ENCODE measurements around a stretch of chr2.

CAGE:
- cytosol, long polyA minus RNA: no peak
- cytosol, long polyA plus RNA: no peak
- long polyA plus RNA: no peak
- nucleus, long polyA minus RNA: no peak
- nucleus, long polyA plus RNA: start-site peak on the minus strand at chr2:234495924-234495993, 237 and 149 reads in 2 replicates
These were observed 1.1 kb downstream of the ARL4C start for GRCh38 chr2:234495805-234496240.

DNA sequence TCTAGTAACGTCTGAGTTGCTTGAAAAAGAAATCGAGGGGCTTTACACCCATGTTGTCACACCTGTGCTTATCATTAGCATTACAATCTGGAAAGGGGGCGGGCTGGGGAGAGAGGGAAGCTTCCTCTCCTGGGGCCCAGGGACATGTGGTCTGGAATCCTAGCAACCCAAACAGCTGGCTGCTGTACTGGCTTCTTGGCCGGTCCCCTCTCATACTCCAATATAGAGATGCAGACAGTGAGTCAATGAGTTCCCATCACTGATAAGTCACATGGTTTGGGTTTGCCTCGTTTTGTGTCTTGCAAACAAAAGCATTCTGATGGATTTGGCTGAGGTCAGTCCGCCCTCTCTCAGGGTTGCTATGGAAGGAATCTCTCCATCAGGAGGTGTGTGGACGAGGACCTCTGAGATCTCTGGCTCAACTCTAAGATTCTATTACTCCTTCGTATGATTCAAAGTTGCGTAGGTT lies 52.2 kb upstream of the ARL4C start:
CAGE:
- cytosol, long polyA minus RNA: no peak
- cytosol, long polyA plus RNA: no peak
- long polyA plus RNA: no peak
- nucleus, long polyA minus RNA: no peak
- nucleus, long polyA plus RNA: no peak

CAGE:
- cytosol, long polyA minus RNA: no peak
- cytosol, long polyA plus RNA: no peak
- long polyA plus RNA: no peak
- nucleus, long polyA minus RNA: no peak
- nucleus, long polyA plus RNA: no peak
These were observed 133.9 kb upstream of the ARL4C start for GRCh38 chr2:234630753-234631131.

CAGE:
- cytosol, long polyA minus RNA: no peak
- cytosol, long polyA plus RNA: no peak
- long polyA plus RNA: no peak
- nucleus, long polyA minus RNA: no peak
- nucleus, long polyA plus RNA: no peak
These were observed 179.2 kb upstream of the ARL4C start for GRCh38 chr2:234676174-234676467.

DNA sequence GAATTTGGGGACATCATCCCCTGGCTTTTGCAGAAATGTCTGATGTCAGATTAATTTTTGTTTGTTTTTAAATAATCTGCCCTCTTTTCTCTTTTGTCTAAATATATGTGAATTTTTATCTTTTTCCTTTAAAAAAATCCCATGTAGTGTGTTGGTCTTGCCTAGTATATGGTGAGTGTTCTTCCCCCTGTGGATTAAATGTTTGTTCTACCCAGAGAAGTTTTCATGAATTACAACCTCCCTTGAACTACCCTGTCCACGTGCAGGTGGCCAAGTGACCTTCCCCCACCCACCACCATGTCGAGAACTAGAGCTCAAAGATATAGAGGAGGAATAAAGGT lies 192.0 kb upstream of the ARL4C start:
CAGE:
- cytosol, long polyA minus RNA: no peak
- cytosol, long polyA plus RNA: no peak
- long polyA plus RNA: no peak
- nucleus, long polyA minus RNA: no peak
- nucleus, long polyA plus RNA: no peak

DNA sequence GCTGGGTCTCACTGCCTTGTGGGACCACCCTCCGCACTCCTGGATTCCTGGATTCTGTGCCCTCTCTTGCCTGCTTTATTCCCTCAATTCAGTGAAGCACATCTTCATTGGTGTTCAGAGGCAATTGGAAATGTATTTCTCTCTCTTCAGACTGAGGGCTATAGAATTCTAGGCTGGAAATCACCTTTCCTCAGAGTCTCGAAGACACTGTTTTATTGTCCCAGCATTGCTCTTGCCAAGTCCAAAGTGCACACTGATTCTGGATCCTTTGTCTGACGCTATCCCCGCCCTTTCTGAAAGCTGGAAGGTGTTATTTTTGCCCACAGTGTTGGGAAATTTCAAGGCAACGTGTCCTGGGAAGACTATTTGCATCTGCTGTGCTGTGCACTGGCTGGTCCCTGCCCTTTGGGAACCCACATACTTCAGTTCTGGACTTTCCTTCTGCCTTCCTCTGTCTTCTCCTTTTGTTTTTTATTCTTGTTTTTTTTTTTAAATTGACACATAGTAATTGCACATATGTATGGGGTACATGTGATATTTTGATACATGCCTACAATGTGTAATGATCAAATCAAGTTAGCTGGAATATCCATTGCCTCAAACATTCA lies 190.8 kb downstream of the SH3BP4 start:
CAGE:
- cytosol, long polyA minus RNA: no peak
- cytosol, long polyA plus RNA: no peak
- long polyA plus RNA: no peak
- nucleus, long polyA minus RNA: no peak
- nucleus, long polyA plus RNA: no peak

CAGE:
- cytosol, long polyA minus RNA: no peak
- cytosol, long polyA plus RNA: no peak
- long polyA plus RNA: no peak
- nucleus, long polyA minus RNA: no peak
- nucleus, long polyA plus RNA: no peak
These were observed 44.5 kb upstream of the AGAP1 start for GRCh38 chr2:235449308-235449710.

CAGE:
- cytosol, long polyA minus RNA: no peak
- cytosol, long polyA plus RNA: no peak
- long polyA plus RNA: no peak
- nucleus, long polyA minus RNA: no peak
- nucleus, long polyA plus RNA: no peak
These were observed 240.8 kb downstream of the AGAP1 start for GRCh38 chr2:235734407-235735331.

DNA sequence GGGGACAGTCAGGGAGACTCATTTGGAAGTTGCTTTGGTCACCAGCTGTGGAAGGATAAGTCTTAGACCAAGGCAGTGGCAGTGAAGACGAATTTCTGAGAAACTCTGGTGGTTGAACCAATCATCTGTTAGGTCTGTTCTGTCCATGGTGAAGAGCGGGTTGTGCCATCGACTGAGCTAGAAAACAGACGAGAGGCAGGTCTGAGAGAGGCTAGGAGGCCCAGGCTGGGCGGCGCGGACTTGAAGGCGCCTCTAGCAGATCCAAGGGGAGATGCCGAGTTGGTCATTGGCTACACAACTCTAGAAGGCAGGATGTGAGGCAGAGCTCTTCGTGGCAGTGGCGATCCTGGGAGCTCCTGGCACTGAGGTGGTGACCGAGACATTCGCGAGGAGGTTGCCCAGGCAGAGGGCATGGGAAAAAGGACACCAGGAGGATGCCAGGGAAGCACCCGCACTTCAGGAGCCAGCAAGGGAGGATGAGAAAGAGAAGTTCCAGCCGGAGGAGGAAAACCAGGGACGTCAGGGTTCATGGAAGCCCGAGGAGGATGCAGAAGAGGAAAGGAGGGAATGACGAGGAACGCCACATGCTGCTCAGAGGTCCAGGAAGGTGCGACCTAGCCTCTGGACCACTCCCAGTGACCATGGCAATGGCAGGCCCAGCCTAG lies 298.8 kb downstream of the AGAP1 start:
CAGE:
- cytosol, long polyA minus RNA: no peak
- cytosol, long polyA plus RNA: no peak
- long polyA plus RNA: no peak
- nucleus, long polyA minus RNA: no peak
- nucleus, long polyA plus RNA: no peak

DNA sequence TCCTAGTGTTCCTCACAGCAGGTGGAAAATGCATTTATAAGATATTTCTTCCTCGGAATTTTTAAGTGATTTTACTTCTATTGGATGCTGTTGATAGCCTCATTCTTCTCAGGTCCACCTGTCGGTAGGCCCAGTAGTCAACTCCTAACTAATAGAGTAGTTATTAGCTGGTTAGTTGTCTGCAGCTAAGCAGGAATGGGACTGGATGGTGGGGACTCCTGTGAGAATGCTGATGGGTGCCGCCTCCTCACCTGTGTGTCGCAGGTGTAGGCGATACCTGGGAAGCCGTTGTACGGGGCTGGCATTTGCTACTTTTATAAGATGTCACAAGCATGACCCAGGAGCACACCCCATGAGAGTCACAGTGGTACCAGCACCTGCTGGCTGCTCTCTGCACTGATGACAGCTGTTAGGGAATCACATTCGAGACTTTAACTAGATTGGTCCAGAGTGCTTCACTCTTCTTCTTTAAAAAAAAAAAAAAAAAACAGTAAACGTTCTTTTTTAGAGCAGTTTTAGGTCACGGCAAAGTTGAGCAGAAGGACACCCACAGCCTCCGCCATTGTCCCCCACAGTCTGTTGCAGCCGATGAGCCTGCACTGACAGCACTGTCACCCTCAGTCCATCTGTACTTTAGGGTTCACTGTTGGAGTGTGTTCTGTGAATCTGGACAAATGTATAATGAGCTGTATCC lies 337.0 kb downstream of the AGAP1 start:
CAGE:
- cytosol, long polyA minus RNA: no peak
- cytosol, long polyA plus RNA: no peak
- long polyA plus RNA: no peak
- nucleus, long polyA minus RNA: no peak
- nucleus, long polyA plus RNA: no peak

GRCh38 chr2:235863507-235863898 lies 304.7 kb downstream of the GBX2 start:
CAGE:
- cytosol, long polyA minus RNA: no peak
- cytosol, long polyA plus RNA: no peak
- long polyA plus RNA: no peak
- nucleus, long polyA minus RNA: no peak
- nucleus, long polyA plus RNA: no peak

DNA sequence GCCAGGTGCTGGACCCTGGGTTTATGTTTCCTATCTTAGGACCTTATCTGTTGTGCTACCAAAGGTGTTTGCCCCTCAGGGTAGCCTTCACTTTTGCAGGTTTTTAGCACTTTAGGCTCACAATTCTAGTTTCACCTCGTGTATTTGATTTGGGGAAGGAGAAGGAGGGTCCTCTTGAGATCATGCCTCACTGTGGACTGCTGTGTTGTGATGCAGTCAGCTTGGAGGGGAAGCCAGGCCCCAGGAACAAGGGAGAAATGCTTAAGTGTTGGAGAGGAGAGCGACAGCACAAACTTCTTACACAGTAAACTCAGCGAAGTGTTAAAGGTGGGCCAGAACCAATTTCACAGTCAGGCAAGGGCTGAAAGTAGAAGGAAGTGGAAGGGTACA lies 137.7 kb downstream of the GBX2 start:
CAGE:
- cytosol, long polyA minus RNA: no peak
- cytosol, long polyA plus RNA: no peak
- long polyA plus RNA: no peak
- nucleus, long polyA minus RNA: no peak
- nucleus, long polyA plus RNA: no peak

CAGE:
- cytosol, long polyA minus RNA: no peak
- cytosol, long polyA plus RNA: no peak
- long polyA plus RNA: no peak
- nucleus, long polyA minus RNA: no peak
- nucleus, long polyA plus RNA: no peak
These were observed 1.0 kb upstream of the ACKR3 start for GRCh38 chr2:236568374-236569250.

DNA sequence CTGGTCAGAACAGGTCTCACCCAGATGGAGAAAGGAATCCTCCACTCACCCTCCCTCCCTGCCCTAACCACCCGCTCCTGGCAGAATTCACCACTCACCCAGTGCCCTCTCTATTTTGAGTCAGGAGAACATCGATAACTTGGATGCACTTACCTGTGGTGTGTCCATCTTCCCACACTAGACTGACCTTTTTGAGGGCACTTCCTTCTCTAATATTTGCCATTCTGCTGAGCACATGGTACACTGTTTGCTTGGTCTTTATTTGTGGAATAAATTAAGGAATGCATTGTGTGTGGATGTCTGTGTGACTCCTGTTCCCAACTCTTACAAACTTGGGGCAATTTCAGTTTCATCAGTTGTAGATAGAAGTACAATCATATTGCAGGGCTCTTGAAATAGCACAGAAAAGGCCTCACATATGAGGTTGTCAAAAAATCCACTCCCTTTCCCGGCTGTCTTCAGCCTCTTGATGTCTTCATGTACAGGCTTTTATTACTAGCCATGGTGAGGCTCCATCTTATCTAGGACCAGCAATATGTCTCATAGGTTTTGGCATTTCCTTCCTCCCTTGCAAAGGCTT lies 133.8 kb downstream of the ACKR3 start:
CAGE:
- cytosol, long polyA minus RNA: no peak
- cytosol, long polyA plus RNA: no peak
- long polyA plus RNA: no peak
- nucleus, long polyA minus RNA: no peak
- nucleus, long polyA plus RNA: no peak

GRCh38 chr2:236748142-236748953 lies 178.7 kb downstream of the ACKR3 start:
CAGE:
- cytosol, long polyA minus RNA: no peak
- cytosol, long polyA plus RNA: no peak
- long polyA plus RNA: no peak
- nucleus, long polyA minus RNA: no peak
- nucleus, long polyA plus RNA: no peak

DNA sequence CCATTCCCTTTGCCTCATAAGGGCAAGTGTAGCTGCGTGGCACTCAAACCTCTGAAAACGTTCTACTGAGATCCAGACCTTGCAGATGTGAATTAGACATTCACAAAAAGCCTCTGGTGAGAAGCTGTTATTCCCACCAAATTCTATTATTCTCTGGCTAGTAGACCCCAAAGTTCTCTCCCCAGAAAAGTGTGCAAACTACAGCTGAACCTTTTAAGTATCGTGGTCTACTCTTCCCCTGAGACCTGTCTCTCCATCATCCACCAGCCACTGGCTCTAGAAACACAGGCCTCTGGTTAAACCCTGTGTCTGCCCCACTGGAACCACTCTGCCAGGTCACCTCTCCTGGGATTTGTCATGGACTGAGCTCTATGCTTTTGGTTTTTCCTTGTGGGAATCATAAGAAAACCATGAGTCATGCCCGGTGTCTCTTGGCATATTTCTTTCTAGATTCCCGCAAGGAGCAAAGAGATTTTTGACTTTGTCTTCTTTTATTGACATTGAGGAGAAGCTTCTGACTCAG lies 206.9 kb downstream of the ACKR3 start:
CAGE:
- cytosol, long polyA minus RNA: no peak
- cytosol, long polyA plus RNA: no peak
- long polyA plus RNA: no peak
- nucleus, long polyA minus RNA: no peak
- nucleus, long polyA plus RNA: no peak

CAGE:
- cytosol, long polyA minus RNA: no peak
- cytosol, long polyA plus RNA: no peak
- long polyA plus RNA: no peak
- nucleus, long polyA minus RNA: no peak
- nucleus, long polyA plus RNA: no peak
These were observed 113.8 kb upstream of the COPS8 start for GRCh38 chr2:236971858-236972373.

DNA sequence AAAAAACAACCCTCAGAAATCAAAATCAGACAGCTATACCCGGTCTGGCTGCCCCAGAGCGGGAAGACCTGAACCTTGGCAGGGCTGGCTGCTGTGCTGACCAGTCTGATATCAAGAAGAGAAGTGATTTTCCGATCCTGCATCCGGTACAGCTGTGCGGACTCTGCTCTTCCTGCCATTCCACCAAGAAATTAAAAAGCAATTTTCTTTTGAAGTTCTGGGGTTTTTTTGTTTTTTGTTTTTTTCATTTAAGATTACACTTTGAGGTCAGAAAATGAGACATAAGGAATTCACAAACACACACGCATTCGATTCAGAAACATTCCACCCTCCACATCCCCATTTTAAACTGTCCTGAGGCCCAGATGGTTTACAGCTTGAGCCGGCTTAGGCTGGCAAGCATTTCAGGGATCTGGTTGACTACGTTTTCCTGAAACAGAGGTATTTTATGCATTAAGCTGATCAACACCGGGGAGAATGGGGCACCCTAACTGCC lies 156.5 kb downstream of the COL6A3 start:
CAGE:
- cytosol, long polyA minus RNA: no peak
- cytosol, long polyA plus RNA: no peak
- long polyA plus RNA: no peak
- nucleus, long polyA minus RNA: no peak
- nucleus, long polyA plus RNA: no peak

DNA sequence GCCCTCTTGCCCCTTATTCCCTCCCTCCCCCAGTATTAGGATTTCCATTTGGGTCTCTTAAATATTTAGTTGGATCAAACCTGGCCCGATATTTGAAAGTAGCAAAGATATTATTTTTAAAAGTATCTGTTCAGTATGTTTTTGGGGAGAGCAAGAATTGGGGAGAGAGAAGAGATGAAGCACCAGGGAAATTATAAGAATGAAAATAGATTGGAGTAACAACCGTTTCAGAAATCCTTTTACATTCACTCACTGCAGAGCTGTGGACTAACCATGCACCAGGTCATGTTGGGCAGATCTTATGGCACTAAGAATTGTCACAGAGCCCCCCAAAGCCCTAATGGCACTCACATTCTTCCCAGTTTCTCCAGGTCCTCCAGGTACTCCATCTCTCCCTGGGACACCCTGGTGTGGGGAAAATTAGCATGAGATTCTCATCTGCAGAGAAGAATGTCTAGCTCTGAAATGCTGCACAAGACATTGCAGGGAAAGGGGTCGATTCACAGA lies 56.9 kb downstream of the COL6A3 start:
CAGE:
- cytosol, long polyA minus RNA: no peak
- cytosol, long polyA plus RNA: no peak
- long polyA plus RNA: no peak
- nucleus, long polyA minus RNA: no peak
- nucleus, long polyA plus RNA: no peak

CAGE:
- cytosol, long polyA minus RNA: no peak
- cytosol, long polyA plus RNA: no peak
- long polyA plus RNA: no peak
- nucleus, long polyA minus RNA: no peak
- nucleus, long polyA plus RNA: no peak
These were observed 56.2 kb downstream of the COL6A3 start for GRCh38 chr2:237357720-237358144.

All from keratinocyte (primary cell).